H9 (cell line): Measurements from ENCODE around the genes SIRT6, UBXN6 and LRG1.

DNA sequence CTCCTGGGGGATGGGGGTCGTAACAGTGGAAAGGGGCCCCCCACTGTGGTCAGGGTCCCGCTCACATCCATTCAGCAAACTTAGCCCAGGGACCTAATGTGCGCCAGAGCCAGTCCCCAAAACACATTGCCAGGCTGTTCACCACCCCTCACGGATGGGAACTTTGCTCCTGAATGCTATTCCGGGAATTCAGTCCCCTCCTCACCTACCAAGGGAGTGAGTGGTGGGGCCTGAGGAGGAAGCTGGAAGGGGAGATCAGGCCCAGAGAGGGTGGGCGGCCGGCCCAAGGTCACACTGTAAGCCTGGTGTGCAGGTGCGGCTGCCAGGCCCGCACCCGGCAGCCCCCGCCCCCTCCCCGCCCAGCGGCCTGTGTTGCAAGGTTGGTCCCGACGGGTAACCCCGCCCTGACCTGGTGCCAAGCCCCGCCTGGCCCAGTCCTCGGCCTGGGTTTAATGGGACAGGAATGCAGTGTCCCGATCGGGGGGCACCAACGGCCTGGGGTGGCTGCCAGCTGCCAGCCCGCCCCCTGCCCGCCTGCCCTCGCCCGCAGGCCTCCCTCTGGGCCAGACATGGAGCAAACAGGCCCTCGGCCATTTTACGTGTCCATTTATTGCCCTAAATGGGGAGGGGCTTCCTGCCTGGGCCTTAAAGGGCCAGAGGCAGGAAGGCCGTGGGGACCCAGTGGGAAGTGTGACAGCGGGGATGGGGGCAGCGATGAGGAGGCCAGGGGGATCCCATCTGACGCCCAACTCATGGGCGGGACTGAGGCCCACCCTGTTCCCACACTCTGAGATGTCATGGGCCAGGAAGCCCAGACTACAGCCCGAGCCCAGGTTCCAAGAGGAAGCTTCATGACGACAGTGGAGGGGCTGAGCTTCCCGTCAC, 5.4 kb downstream of the ZBTB7A start:
- PRO-cap: no peak

DNA sequence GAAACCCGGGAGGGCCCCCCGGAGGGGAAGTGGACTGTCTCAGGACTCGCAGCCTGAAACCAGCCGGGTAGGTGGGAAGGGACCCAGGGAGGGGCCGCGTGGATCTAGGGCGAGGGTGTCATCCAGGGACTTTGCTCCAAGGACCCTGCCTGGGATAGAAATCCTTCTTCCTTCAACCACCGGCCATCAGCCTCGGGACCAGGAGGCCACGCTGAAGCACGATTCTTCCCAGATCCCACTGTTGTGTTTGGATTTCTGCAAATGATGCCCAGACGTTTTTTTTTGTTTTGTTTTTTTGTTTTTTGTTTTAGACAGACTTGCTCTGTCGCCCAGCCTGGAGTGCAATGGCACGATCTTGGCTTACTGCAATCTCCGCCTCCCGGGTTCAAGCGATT, 1.7 kb upstream of the ZBTB7A start:
- PRO-cap: no peak

DNA sequence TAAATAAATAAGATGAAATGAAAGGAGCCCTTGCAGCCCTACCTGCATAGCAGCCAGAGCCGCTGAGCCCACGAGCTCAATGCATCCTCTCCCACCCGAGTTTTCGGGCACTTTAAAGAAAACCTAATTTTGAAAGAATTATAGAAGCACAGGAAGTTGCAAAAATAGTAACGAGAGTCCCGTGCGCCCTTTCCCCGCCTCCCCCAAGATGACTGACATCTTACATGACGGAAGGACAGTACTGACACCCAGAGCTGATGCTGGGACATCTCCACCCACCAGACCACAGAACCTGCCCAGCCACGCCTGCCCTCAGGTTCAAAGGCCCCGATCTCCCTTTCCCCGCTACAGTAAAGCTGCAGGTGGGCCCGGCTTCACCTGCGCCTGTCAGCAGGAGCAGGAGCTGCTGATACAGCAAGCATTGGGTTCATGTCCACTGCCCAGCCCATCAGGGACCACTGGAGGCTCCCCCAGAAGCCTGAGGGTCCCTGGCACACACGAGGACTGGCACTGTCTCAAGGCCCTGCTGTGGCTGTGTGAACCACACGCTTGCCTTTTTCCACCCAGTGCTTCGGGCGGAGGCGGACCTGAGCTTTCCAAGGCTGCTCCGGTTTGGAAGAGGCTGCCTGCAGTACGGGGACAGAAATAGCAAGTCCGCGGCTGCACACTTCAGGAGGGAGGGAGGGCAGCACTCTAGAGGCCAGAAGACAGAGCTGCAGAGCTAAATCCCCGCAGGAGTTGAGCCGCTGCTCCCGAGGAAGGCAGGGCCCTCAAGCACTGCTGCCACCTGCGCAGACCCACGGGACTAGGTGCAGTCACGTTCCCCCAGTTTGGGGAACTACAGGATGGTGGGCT, 8.7 kb downstream of the MAP2K2 start:
- PRO-cap: no peak

GRCh38 chr19:4144796-4145418, 8.5 kb upstream of the CREB3L3 start:
- PRO-cap: no peak

GRCh38 chr19:4149354-4150008, 4.0 kb upstream of the CREB3L3 start:
- PRO-cap: no peak

DNA sequence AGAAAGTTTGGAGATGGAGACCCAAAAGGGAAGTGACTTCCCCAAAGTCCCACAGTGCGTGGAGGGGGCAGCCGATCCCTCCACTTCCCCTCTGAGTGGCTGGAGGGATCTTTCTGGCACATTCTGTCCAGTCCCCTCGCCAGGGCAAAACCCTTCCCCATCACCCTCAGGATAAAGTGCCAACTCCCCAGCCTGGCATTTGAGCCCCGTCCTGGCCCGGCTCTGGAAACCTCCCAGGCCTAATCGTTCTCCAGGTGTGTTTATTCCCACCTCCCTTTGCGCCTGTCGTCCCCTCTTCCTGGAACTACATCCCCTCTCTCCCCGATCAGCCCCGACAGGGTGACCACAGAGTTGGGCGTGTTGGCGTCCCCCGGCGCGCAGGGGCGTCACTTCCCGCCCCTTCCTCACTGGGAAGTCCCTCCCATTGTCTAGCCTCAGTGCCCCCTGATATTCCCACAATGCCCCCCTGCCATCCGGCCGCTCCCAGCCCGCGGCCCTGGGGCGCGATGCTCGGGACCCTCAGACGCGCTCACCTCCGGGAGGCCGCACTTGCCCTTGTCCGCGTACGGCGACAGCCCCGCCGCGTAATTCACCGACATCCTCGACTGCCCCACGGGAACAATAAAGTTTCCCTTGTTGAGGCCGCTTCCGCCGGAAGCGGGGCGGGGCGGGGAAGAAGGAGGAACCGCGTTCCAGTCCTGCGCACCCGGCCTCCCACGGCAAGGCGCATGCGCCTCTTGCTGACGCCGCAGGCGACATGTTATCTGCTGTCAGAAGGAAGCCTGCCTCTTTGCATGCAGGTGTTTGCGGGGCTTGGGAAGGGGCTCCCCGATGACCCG, at the start of gene SIRT6:
TSS of gene SIRT6 (minus strand) at position 623 of the 839 bp plus-strand sequence.
- PRO-cap: bidirectional peak, plus-strand start at position 773 of the sequence, minus-strand start at position 607 of the sequence

- PRO-cap: no peak
Observed at GRCh38 chr19:4268152-4268947, 10.7 kb upstream of the SHD start.

DNA sequence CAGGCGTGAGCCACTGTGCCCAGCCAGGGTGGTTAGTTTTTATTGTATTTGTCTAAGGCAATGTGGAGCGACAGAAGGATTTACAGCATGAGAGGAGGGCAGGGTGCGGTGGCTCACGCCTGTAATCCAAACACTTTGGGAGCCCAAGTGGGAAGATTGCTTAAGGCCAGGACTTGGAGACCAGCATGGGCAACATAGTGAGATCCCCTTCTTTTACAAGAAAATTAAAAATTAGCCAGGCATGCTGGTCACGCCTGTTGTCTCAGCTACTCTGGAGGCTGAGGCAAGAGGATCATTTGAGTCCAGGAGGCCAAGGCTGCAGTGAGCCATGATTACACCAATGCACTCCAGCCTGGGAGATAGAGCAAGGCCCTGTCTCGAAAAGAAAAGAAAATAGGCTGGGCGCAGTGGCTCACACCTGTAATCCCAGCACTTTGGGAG, 2.0 kb upstream of the MPND start:
- PRO-cap: no peak

DNA sequence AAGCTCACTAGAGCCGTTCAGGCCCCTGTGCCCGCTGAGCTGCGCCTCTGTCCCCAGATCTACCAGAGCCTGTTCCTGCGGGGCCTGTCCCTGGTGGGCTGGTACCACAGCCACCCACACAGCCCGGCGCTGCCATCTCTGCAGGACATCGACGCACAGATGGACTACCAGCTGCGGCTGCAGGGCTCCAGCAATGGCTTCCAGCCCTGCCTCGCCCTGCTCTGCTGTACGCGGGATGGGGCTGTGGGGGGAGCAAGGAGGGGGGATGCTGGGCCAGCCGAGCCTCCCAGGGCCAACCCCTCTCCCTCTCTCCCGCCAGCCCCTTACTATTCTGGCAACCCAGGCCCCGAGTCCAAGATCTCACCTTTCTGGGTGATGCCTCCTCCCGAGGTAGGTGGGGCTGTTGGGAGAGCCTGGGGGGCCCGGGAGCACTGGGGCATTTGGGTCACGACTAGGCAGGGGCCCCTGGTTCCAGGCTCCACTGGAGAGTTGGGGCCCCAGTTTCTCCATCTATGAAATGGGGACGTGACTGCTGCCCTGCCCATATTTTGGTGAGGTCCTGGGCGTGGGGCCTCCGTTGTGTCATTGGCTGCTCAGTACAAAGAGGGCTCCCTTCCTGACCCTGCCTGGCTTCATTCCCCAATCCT, 14.0 kb downstream of the MPND start:
- PRO-cap: no peak

- PRO-cap: no peak
Observed at GRCh38 chr19:4361893-4362914, 18.8 kb downstream of the MPND start.

GRCh38 chr19:4387209-4388020, 12.9 kb downstream of the SH3GL1 start:
- PRO-cap: no peak

- PRO-cap: no peak
Observed at GRCh38 chr19:4393900-4394876, 6.2 kb downstream of the SH3GL1 start.

GRCh38 chr19:4433094-4433703, 24.4 kb downstream of the UBXN6 start:
- PRO-cap: no peak

DNA sequence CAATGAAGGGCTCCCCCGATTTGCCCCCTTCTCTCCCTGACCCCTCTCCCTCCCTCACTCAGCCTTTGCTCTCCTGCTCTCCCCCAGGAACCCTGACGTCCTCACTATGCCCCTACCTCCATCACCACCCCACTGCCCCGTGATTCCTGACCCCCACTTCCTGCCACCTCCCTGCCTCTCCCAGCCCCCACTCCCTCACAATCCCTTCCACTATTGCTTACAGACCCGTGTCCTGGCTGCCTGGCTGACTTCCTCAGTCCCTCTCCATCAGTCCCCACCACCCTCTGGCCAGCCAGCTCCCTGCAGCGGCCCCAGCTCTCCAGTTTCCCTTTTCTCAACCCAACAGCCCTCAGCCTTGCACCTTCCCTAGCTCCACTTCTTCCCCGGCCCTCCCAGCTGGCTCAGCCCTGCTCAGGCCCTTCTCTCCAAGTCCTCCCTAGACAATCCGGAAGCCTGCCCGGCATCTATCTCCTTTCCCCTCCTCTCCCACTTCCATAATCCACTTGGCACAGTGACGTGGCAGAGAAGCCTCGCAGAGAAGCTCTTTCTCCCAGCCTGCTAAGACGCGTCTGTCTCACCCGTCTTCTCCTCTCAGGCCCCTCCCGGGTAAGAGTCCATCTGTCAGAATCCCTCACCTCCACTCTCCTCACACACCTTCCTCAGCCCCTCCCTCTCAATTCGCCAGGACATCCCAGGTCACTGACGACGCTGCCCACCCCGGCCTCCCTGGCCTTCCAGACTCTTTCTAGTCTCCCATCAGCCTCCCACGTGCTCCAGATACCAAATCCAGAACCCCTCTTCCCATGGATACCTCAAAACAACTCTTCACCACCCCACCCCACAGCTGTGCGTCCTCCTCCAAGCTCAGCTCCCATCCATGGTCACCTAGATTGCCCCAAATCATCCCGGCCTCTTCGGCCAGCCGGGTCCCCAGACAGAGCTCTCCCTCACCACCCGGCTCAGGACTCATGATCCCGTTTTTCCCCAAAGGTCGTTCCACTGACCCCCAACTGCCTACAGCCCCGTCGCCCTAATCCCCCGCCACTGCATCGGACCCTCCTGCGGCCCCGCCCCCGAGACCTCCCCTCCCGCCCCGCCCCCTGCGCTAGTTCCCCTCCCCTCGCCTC, 989 bp downstream of the UBXN6 start:
- PRO-cap: bidirectional peak, plus-strand start outside the sequence, minus-strand start at position 1,048 of the sequence

DNA sequence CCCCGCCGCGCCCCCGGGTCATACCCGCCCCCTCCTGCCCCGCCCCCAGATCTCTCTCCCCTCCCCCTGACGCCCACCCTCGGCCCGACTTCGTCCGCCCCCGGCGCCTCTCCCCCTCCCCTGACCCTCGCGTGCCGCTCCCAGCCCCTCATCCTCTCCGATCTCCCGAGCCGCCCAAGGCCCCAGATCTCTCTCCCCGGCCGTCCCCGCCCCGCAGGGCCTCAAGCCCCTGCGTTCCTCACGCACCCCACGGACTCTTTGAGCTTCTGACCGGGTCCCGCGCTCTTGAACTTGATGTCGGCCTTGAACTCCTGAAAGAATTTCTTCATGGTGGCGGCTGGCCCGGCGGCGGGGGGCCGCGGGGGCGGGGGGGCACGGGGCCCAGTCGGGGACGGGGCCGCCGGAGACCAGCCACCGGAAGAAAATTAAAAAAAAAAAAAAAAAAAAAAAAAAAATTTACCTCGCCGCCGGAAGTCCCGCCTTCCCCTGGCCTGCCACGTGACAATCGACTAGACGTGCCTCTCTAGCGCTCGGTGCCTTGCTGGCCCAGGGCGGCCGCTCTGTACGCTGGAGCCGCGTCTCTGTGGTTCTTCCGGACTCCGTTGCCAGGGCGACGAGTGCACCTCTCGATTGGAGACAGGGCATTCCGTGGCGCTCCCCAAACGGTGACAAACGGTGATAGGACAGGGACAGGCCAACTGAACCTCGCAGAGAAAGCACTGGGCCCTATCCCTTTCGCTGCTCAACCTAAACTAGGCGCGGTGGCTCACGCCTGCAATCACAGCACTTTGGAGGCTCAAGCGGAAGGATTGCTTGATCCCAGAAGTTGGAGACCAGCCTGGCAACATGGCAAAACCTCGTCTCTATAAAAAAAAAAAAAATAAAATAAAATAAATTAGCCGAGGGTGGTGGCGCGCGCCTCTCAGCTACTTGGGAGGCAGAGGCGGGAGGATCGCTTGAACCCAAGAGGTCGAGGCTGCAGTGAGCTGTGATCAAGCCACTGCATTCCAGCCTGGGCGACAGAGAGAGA, at the start of gene UBXN6:
TSS of gene UBXN6 (minus strand) at position 426 of the 1,030 bp plus-strand sequence.
- PRO-cap: bidirectional peak, plus-strand start at position 151 of the sequence, minus-strand start outside the sequence; bidirectional peak, plus-strand start at position 661 of the sequence, minus-strand start at position 426 of the sequence

GRCh38 chr19:4472434-4472557, 199 bp downstream of the HDGFL2 start:
- PRO-cap: no peak

- PRO-cap: no peak
Observed at GRCh38 chr19:4502343-4502836, 15.9 kb downstream of the PLIN4 start.

- PRO-cap: no peak
Observed at GRCh38 chr19:4539581-4540631, at the start of gene LRG1. LRG1 (minus strand) TSS chr19:4540036.

- PRO-cap: bidirectional peak, plus-strand start at chr19:4580390, minus-strand start at chr19:4580338
Observed at GRCh38 chr19:4580104-4580841, 20.8 kb upstream of the SEMA6B start.

GRCh38 chr19:4581181-4582051, 21.9 kb upstream of the SEMA6B start:
- PRO-cap: unidirectional peak, minus-strand start at chr19:4581776